ENCODE data around the genes CASTOR2 and RHBDD2.

GRCh38 chr7:74371830-74372609 lies 81.7 kb upstream of the GTF2IRD1 start:
- PRO-cap, result no peak

DNA sequence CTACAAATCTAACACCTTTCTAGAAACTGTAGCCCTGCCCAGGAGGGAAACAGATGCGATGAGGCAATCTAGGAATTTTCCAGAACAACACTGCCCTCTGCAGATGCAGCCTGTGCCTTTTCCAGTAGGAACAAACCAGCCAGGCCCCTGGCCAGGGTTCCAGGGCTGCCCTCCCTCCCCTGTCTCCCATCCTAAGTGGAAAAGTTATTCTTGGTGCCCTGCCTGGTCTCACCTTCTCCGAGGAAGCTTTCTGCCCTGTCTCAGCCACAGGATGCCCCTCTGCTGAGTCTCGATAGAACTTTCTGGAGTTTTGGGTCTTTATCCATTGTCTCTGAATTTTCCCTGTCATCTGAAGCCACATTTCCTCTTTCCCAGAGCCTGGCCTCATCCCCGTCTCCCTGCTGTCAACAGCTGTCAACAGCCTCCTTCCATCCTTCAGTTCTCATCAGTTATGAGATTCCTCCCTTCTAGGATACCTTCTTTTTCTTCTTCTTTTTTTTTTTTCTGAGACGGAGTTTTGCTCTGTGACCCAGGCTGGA lies 59.0 kb upstream of the GTF2IRD1 start:
- PRO-cap, result unidirectional peak, minus-strand start at position 185 of the sequence

GRCh38 chr7:74477205-74477565 lies 23.5 kb downstream of the GTF2IRD1 start:
- PRO-cap, result no peak

- PRO-cap, result unidirectional peak, minus-strand start at chr7:74480312; bidirectional peak, plus-strand start at chr7:74480651, minus-strand start at chr7:74480508
These were observed 26.5 kb downstream of the GTF2IRD1 start for GRCh38 chr7:74479955-74480827.

GRCh38 chr7:74495094-74495728 lies 41.5 kb downstream of the GTF2IRD1 start:
- PRO-cap, result no peak

DNA sequence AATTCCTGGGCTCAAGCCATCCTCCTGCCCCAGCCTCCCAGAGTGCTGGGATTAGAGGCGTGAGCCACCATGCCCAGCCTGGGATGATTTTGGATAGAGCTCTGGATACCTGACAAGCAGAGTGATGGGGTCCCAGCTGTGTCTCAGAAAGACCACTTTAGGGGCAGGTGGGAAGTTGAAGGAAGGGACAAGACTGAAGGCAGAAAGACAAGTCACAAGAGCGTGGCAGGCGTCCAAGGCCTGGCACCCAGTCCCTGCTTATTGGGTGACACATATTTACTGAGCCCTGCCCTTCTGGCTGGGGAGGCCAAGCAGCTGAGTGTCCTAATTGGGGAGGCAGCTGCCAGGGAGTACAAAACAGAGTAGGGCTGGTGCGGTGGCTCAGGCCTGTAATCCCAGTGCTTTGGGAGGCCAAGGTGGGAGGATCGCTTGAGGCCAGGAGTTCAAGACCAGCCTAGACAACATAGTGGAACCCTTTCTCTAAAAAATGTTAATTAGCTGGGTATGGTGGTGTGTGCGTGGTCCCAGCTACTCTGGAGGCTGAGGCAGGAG lies 53.2 kb upstream of the GTF2I start:
- PRO-cap, result no peak

DNA sequence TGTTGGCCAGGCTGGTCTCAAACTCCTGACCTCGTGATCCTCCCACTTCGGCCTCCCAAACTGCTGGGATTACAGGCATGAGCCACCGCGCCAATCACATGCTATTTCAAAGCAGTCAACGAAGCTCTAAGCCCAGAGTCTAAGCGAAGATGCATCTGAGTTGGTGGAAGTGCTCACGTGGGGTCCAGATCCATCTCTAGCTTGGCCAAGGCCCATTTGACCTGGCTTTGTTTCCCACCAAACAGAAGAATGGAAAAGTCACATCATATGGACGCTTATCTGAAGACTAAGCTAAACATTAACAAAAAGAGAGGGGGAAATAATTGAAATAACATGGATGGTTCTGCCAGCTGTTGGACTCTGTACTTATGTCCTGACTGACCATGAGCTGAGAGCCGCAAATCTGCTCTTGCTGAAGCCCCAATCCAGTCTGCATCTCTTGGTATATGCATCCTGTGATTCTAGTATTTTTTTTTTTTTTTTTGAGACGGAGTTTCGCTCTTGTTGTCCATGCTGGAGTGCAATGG lies 3.7 kb upstream of the GTF2I start:
- PRO-cap, result no peak

DNA sequence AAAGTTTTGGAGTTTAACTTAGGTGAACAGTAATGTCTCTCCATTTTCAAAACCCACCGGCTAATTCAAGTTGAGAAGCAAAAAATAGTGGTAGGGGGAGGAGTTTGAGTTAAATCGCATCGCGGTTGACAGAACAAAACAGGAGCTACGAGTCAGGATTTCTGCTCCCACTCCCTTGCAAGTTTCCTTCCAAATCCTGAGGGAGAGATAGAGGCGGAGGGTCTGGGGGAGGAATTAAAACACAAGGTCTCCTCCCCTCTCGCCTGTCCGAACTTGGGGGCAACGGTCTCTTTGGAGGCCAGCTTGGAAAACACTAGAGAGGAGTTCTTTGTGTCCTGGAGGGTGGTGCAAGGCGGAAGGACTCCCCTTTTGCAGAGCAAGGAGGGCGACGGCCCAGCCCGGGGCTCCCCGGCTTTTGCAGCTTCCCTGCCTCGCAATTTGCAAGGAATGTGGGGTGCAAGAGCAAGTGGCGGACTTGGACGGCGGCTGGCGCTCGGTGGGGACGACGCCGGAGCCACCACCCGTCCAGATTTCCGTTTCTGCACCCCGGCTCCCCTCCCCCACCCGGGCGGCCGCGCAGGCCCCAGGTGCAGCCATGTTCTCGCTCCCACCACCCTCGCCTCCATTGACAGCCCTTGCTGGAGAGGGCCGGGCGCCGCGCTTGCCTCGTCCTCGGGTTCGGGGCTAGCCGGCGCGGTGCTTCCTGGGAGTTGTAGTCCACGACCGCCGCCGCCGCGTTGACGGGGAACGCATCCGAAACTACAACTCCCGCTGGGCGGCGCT lies 492 bp upstream of the GTF2I start:
- PRO-cap, result bidirectional peak, plus-strand start outside the sequence, minus-strand start at position 627 of the sequence

DNA sequence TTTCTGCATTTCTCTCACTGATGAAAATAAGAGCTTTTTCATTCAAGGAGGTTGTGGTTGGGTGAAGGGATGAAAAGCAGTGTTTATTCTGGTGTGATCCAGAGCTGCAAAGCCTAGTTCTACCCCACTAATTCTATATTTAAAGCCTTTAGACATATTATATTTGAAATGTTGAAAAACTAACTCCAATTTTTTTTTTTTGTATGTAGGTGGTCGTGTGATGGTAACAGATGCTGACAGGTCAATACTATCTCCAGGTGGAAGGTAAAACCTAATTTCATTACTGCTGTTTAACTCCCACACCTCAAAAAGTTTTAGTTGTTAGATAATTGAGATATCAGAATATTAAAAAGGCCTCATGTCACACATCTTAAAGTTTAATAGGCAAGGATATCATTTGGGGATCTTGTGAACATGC lies 47.4 kb downstream of the GTF2I start:
- PRO-cap, result no peak

GRCh38 chr7:74963847-74964792 lies at the start of gene CASTOR2:
CASTOR2 (plus strand) TSS chr7:74964705.
- PRO-cap, result no peak

- PRO-cap, result no peak
These were observed 29.4 kb downstream of the CASTOR2 start for GRCh38 chr7:74993863-74994392.

DNA sequence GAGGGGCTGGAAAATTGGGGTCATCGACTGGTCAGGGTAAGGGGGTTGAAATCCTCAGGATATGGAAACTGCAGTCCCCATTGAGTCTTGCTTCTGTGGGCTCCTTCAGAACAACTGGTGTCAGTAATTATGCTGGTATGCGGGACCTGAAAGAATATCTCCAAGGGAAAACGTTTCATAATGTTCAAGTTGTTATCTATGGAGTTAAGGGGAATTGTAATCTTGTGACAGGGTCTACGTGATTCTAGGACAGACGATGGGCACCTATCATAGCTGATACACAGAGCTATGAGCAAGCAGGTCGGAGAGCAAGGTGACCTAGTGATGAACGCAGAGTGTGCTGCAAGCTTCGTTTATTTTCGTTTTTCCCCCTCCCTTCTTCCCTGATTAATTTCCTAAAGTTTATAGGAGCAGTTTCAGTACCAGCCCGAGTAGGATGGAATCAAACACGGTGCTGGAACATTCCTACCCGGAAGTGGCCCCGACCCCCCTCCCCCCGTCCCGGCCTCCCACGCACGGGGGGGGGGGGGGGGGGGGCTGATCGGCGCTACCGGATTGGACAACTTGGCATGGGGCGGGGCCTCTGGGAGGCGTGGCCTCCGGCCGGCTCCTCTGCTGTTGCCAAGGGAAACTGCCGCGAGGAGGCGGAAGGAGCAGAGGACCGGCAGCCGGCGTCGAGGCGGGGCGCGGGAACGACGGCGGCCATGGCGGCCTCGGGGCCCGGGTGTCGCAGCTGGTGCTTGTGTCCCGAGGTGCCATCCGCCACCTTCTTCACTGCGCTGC lies at the start of gene RHBDD2:
TSS of gene RHBDD2 (plus strand) at position 656 of the 783 bp plus-strand sequence.
- PRO-cap, result bidirectional peak, plus-strand start at position 639 of the sequence, minus-strand start at position 438 of the sequence

DNA sequence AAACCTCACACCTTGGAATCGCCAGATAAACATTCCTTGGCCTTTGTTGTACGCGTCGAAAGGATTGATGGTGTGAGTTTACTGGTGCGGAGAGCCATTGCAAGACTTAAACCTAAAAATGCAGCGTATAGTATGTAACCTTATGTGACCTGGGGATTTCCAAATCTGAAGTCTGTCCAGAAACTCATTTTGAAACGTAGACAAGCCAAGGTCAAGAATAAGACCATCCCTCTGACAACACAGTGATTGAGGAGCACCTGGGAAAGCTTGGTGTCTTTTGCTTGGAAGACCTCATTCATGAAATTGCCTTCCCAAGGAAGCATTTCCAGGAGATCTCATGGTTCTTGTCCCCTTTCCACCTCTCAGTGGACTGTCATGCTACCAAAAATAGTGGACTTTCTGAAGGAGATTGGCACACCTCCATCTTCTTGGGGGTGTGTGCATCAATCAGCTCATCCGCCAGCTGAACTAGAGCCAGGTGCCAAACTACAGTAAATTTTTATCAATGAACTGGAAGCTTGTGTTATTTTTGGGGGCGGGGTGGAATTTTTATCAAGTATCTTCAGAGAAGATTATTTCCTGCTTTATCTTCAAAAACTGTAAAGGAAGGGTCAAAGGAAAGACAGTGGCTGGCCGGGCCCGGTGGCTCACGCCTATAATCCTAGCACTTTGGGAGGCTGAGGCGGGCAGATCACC lies 8.2 kb downstream of the POR start:
- PRO-cap, result no peak

- PRO-cap, result no peak
These were observed 36.5 kb downstream of the POR start for GRCh38 chr7:75951446-75951958.

DNA sequence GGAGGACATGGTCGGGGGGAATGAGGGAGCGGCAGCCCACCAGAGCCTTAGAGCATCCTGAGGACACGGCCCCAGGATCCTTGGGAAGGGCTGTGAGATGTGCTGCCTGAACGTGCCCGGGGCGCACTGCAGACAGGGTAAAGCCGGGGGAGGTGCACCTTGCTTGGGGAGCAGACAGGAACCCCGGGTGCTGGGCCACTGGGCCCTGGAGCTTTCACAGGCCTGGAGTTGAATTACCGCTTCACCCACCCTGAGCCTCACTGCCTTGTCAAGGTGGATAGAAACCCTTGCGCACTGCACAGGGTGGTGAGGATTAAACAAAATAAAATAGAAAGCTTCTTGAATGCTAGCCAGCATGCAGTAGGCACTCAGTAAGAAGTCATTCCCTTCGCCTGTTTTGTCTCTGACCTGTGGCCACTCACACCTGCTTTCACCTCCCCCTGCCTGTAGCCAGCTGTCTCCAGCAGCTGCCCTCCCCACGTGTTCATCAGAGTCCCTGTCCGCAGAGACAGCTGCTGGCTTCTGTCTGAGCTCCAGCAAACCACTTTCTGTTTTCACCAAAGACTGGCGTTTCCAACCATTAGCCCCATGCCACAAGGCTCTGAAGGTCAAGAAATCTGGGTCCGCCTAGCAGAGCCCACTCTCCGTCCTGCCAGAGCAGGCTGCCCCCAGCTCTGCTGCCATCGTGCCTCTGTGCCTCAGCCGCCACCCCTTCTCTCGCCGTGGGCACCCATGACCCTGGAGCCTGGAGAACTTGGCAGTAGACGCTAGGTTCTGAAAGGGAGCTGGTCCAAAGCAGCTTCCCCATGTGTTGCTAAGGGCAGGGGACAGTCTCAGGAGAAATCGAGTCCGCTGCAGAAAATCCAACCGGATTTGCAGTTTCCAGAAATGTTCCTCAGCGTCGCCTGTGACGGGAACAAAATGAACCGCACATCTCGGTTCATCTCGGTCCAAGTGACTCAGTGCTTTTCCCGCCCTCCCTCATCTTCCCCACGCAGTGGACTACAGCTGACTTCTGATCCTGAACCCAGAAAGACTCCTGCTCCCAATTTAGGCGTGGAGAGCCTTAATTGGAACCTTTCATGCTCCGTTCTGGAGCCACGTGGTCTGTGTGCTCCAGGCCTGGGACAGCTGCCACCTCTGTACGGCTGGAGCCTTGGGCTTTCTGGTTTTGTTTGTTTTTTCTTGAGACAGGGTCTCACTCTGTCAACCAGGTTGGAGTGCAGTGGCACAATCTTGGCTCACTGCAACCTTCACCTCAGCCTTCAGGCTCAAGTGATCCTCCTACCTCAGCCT lies 28.1 kb downstream of the TMEM120A start:
- PRO-cap, result bidirectional peak, plus-strand start at position 1,110 of the sequence, minus-strand start at position 956 of the sequence

DNA sequence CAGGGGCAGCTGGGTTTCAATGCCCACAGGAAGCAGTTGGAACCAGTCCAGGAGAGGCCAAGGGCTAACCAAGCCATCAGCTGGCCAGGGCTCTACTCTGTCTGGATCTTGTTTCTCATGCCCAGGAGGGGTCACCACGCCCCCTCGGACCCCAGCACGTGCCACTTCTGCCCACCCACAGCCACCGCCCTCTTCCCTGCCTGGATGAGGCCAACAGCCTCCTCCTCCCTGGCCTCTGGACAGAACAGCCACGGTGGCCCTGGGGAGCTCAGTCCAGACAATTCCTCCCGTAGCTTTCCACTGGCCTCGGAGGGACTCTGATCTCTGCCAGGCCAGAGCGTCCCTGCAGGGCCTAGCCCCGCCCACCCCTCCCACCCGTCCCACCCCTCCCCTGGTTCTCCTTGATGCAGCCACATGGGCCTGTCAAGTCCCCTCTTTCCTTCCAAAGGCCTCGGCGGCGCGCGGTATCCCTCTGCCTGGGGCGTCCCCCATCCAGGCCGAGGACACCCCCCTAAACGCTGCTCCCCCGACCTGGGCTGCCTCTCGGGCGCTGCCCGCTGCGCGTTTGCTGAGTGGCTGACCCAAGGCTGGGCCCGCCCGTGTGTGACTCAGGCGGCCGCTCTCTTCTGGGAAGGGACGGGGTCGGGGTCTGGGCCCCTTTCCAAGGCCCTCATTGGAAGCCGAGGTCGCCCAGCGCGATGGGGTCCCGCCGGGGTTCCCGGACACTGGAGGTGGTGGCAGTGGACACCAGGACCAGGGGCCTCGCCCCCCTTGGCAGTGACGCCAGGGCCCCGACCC lies 608 bp downstream of the TMEM120A start:
- PRO-cap, result bidirectional peak, plus-strand start at position 242 of the sequence, minus-strand start at position 110 of the sequence; bidirectional peak, plus-strand start at position 383 of the sequence, minus-strand start at position 319 of the sequence; unidirectional peak, minus-strand start at position 552 of the sequence

- PRO-cap, result no peak
These were observed 58.9 kb upstream of the SRRM3 start for GRCh38 chr7:76142825-76143190.

DNA sequence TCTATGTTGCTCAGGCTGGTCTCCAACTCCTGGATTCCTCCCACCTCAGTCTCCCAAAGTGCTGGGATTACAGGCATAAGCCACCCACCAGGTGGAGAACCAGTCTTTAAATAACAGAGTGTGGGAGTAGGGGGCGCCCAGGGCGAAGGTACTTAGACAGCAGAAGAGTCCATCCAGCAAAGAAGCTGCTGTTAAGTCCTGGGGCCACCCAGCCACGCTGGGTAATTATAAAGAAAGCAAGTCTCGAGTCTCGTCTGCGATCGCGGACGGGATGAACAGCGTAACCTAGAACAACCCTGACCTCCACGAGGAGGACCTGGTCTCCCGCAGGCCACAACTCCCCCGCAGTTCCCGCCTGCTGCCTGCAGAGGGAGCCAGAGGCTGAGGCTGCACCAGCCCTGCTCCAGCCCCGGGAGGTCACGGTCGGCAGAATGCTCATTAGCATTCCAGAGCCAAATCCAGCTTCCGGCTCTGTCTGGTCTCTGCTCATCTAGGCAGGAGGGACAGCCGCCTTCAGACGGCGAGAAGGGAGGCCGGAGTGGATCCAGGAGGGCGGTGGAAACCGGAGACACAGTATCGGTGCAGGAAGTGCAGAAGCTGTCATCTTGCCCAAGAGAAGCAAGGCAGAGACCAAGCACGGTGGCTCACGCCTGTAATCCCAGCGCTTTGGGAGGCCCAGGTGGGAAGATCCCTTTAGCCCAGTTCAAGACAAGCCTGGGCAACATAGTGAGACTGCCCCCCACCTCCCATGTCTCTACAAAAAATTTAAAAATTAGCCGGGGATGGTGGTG lies 23.6 kb upstream of the SRRM3 start:
- PRO-cap, result no peak

GRCh38 chr7:76233709-76234654 lies 32.3 kb downstream of the SRRM3 start:
- PRO-cap, result no peak

- PRO-cap, result bidirectional peak, plus-strand start at chr7:76292025, minus-strand start at chr7:76291897; bidirectional peak, plus-strand start at chr7:76292536, minus-strand start at chr7:76292281
These were observed 10.8 kb upstream of the HSPB1 start for GRCh38 chr7:76291385-76292457.